Lung (tissue), 4 donors: ENCODE measurements around the gene SEMA5A.

GRCh38 chr5:6766380-6767203 is 53.4 kb downstream of the TENT4A start:
- PRO-cap = no peak
- RAMPAGE, long total RNA = no peak
- RRBS = no CpG with 5 or more reads among the region's 18 CpGs

DNA sequence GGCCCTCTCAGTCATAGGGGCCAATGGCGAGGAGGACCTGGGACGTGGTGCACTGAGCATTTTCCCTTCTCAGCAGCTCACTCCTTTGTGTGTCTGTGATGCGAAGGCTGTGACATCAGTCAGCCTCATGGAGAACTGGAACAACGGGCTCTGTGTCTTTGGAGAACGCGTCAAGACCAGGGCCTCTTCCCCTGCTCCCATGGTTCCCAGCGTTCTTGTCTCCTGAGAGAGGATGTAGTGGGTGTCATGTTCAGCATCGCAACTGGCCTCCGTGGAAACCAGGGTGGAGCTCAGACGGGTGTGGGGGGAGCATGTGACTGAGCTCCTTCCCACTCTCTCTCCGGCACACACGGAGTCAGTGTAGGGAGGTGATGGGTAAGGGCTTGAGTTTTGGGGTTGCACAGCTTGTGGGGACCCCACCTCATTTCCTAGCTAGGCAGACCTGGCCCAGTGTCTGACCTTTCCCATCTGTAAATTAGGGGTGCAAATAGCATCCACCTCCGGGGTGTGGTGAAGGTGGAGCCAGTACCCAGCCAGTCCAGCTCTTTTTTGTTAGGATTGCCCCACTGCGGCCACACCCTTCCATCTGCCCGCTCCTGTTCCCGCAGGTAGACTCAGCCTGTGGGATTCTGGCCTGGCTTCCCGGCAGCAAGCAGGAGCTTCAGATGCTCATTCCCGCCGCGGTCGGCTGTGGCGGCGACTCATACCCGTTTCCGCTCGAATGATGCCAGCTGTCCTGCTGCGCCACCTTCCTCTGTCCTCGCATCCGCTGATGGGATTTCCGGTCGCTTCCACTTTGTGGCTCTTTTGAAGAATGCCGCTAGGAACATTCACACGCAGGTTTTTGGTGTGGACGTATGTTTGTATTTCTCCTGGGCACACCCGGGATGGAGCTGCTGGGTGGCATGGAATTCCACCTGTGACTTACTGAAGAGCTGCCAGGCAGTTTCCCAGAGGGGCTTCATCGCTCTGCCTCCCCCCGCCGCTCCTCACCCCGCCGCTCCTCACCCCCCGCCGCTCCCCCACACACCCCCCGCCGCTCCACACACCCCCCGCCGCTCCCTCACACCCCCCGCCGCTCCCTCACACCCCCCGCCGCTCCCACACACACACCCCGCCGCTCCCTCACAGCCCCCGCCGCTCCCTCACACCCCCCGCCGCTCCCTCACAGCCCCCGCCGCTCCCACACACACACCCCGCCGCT is 60.0 kb downstream of the TENT4A start:
- PRO-cap = no peak
- RAMPAGE, long total RNA = no peak
- RRBS = 64% methylated on average over 4 of the region's 60 CpGs

- PRO-cap = no peak
- RAMPAGE, long total RNA = no peak
- RRBS = no CpG with 5 or more reads among the region's 4 CpGs
Observed at GRCh38 chr5:6832881-6833535, 119.8 kb downstream of the TENT4A start.

DNA sequence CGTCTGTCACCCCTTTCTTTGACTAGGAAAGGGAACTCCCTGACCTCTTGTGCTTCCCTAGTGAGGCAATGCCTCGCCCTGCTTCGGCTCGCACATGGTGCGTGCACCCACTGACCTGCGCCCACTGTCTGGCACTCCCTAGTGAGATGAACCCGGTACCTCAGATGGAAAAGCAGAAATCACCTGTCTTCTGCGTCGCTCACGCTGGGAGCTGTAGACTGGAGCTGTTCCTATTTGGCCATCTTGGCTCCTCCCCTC is 265.0 kb upstream of the ADCY2 start:
- PRO-cap = no peak
- RAMPAGE, long total RNA = no peak
- RRBS = no CpG with 5 or more reads among the region's 10 CpGs

GRCh38 chr5:7850203-7850650 is 706 bp downstream of the CFAP90 start:
- PRO-cap = no peak
- RAMPAGE, long total RNA = no peak
- RRBS = no CpG with 5 or more reads among the region's 21 CpGs

- PRO-cap = bidirectional peak, plus-strand start at chr5:9546212, minus-strand start at chr5:9546075; unidirectional peak, plus-strand start at chr5:9546452
- RAMPAGE, long total RNA = no peak
- RRBS = 5% methylated on average over 24 of the region's 95 CpGs
Observed at GRCh38 chr5:9545923-9547058, at the start of gene SEMA5A. Gene SEMA5A (minus strand): TSS chr5:9546075.

DNA sequence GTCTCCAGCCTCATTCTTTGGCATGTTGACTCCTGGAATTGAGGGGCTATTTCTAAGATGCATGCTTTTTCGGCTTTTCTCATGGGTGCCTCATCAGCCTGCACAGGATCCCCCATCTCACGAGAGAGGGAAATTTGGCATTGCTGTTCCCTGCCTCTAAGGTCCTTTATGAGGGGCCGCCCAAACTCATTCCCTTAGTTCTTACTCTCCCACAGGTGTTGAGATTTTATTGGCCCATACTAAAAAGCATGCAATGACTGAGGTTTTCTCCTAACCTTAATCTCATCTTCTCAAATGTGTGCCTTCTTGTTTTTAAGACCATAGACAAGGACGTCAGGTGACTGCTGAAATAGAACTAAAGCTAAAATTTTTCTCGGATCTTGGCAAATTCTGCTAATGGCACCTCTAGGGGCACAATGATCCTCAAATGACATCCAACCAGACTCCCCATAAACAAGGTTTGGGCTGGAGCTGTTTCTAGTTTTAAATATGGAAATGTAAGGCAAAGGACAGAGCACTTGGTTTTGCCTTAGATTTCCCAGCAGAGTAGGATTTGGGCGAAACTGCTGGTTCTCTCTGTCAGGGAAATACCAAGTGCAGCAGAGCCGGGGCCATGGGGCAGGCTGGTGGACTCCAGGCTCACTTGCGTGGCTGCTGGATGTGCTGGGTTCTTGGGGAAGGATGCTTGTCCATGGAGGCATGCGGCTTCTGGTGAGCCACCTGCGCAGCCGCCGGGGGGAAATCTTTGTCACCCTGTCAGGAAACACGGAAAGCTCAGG is 80.4 kb downstream of the DAP start:
- PRO-cap = no peak
- RAMPAGE, long total RNA = no peak
- RRBS = 100% methylated on average over 1 of the region's 13 CpGs

DNA sequence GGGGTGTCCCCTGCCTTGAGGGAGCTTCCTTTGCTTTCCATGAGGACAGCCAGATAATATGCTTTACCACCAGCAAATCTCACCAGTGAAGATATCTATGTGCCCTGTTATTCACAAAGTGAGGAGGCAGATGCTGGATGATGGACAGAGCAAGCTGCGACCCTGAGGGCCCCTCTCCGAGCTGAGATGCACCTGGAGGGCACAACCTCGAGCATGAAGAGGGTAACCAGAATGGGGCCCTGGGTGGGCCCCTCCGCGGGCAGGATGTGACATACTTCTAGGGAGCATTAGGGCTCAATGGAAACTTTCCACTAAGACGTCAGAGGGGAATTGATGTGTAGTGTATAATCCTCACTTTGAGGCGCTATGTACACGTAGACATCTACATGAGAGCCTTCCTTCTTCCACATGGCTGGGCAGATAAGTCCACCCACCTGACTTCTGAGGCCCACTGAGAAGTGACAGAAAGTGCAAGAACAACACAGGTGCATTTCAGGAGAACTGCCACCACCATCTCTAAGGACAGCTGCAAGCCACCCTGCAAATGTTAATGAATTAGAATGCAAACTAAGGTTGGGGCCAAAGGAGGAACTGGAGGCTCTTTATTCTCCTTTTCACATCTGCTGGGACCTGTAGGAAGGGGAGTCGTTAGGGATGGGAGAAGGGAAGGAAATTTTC is 61.1 kb downstream of the DAP start:
- PRO-cap = no peak
- RAMPAGE, long total RNA = no peak
- RRBS = no CpG with 5 or more reads among the region's 9 CpGs

- PRO-cap = no peak
- RAMPAGE, long total RNA = no peak
- RRBS = 4% methylated on average over 36 of the region's 94 CpGs
Observed at GRCh38 chr5:11903130-11904133, 814 bp downstream of the CTNND2 start.

GRCh38 chr5:14008780-14009450 is 64.4 kb upstream of the DNAH5 start:
- PRO-cap = no peak
- RAMPAGE, long total RNA = no peak
- RRBS = no CpG with 5 or more reads among the region's 9 CpGs

- PRO-cap = no peak
- RAMPAGE, long total RNA = no peak
- RRBS = no CpG with 5 or more reads among the region's 12 CpGs
Observed at GRCh38 chr5:14035784-14036534, 91.5 kb upstream of the DNAH5 start.

- PRO-cap = no peak
- RAMPAGE, long total RNA = no peak
- RRBS = no CpG with 5 or more reads among the region's 9 CpGs
Observed at GRCh38 chr5:14154024-14154457, 10.9 kb downstream of the TRIO start.

DNA sequence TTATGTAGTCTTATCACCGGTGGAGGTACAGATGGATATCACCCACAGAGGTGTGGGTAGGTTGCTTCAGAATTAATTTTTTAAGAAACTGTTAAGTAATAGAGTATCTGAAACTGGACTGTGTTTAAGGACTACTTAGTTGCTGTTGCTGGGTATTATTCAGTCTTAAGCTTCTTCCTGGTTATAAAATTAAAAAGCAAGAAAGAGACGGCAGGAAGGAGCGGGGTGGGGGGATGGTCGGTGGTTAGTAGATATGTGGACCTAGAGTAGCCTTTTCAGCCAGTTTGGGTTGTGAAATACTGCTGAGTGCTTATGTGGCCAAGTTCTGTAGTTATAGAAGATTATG is 28.4 kb downstream of the TRIO start:
- PRO-cap = no peak
- RAMPAGE, long total RNA = no peak
- RRBS = 60% methylated on average over 1 of the region's 4 CpGs

- PRO-cap = no peak
- RAMPAGE, long total RNA = no peak
- RRBS = no CpG with 5 or more reads among the region's 7 CpGs
Observed at GRCh38 chr5:14185245-14186080, 42.3 kb downstream of the TRIO start.

- PRO-cap = no peak
- RAMPAGE, long total RNA = no peak
- RRBS = no CpG with 5 or more reads among the region's 8 CpGs
Observed at GRCh38 chr5:14189963-14190724, 47.0 kb downstream of the TRIO start.

- PRO-cap = no peak
- RAMPAGE, long total RNA = no peak
- RRBS = no CpG with 5 or more reads among the region's 7 CpGs
Observed at GRCh38 chr5:14246315-14246954, 103.3 kb downstream of the TRIO start.

GRCh38 chr5:14264478-14265121 is 121.5 kb downstream of the TRIO start:
- PRO-cap = no peak
- RAMPAGE, long total RNA = no peak
- RRBS = no CpG with 5 or more reads among the region's 23 CpGs

DNA sequence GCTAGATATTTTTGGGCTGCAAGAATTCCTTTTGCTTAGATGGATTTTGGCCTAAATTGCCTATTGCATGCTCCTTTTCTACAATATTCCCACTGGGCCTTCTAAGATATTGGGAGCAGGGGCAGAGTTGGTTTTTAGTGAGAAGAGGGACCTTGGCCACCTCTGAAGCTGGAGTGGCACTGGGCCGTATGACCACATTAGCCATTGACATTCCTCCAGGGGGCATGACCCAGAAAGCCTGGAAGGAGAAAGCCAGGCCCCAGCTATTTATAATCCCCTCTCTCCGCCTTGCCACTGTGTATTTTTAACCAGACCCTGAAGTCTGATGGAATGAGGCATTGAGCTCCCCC is 126.9 kb downstream of the TRIO start:
- PRO-cap = no peak
- RAMPAGE, long total RNA = no peak
- RRBS = no CpG with 5 or more reads among the region's 2 CpGs

DNA sequence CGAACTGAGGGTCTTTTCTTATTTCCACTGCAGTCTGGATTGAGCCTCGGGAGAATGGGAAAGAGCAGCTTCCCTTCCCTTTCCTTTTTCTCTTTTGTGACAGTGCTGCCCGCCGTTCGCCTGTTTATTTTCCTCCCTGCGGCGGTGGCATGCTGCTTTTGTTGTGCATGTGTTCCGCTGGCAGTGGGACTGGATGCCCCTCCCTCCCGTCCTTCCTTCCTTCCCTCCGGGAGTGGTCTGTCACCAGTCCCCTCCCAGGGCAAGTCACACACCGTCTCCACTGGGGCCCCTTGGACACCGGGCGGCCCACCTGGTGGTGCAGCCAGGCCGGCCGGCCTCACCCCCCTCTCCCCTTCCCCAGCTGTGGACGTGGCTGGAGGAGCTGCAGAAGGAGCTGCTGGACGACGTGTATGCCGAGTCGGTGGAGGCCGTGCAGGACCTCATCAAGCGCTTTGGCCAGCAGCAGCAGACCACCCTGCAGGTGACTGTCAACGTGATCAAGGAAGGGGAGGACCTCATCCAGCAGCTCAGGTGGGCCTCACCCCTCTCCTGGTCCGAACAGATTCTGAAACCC is 214.8 kb downstream of the TRIO start:
- PRO-cap = no peak
- RAMPAGE, long total RNA = no peak
- RRBS = 50% methylated on average over 3 of the region's 24 CpGs

DNA sequence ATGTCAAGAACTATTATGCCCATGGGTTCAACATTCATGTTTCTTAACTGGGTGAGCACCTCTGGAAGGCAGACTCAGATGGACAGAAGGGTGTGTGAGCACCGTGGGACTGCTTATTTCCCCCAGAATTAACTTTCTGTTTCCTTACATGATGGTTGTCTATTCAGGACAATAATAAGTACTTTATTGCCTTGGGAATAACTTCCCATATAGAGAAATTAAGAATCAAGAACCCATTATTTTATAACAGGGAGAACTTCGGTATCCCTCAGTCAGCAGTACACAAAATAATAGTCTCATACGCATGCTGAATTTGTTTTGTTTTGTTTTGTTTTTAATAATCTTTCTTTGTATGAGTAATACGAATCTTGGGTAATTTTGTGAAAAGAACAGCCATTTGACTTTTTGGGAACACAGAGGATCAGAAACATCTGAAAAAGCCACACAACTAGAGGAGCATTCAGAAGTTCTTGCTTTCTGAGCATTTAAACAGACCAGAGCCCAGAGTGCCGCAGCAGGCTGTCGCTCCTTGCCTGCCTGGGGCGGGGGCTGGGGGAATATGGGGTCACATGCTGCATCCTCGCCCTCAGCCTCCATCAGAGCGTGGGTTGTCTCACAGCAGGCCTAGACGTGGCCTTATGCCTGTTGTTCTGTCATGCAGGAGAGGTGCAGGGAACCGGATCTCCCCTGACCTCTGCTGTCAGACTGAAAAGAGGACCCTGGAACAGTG is 133.6 kb upstream of the OTULINL start:
- PRO-cap = no peak
- RAMPAGE, long total RNA = no peak
- RRBS = no CpG with 5 or more reads among the region's 11 CpGs